Placental epithelial cell (primary cell): ENCODE measurements around the genes GRIK4 and TBCEL.

- CAGE, long polyA plus RNA, result no peak
These were observed 13.5 kb downstream of the OAF start for GRCh38 chr11:120224353-120224776.

GRCh38 chr11:120233641-120233993 is 6.3 kb upstream of the POU2F3 start:
- CAGE, long polyA plus RNA, result no peak

- CAGE, long polyA plus RNA, result no peak
These were observed 1.7 kb downstream of the TLCD5 start for GRCh38 chr11:120326684-120327302.

GRCh38 chr11:120383456-120383861 is 47.2 kb downstream of the ARHGEF12 start:
- CAGE, long polyA plus RNA, result no peak

DNA sequence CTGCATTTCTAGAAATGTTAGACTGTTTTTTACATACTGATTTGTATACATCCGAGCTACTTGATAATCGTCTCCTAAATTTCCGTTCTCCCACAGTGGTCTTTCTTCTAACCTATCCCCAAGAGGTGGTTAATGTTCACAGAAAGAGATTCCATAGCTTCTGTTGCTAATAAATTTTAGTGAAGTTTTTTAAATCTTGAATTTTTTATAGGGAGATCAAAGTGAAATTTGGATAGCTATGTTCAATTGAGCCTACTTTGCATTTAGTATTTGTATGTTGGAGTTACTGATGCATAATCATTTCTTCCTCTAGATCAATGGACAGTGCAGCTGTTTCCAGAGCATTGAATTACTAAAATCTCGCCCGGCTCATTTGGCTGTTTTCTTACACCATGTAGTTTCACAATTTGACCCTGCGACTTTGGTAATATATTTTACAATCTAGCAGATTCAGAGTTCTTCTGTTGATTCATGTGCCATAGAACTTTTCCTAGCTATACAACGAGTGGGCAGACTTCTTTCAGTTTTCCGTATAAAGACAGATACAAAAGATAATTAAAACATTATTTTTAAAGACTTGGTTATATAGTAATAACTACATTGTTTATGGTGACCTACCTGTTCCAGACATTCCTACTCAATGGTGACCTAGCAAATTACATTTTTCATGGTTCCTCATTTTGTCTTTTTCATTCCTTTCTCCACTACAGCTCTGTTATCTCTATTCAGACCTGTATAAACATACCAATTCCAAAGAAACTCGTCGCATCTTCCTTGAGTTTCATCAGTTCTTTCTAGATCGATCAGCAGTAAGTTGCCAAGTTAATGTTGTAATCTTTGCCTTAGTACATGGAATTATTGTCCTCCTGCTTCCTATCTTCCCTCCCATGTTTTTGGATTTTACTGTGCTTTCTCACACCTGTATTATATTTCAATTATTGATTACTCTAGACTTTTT is 69.9 kb upstream of the GRIK4 start:
- CAGE, long polyA plus RNA, result no peak

- CAGE, long polyA plus RNA, result no peak
These were observed 63.5 kb upstream of the GRIK4 start for GRCh38 chr11:120447825-120448578.

- CAGE, long polyA plus RNA, result no peak
These were observed 58.0 kb upstream of the GRIK4 start for GRCh38 chr11:120453495-120454078.

GRCh38 chr11:120460445-120460784 is 51.1 kb upstream of the GRIK4 start:
- CAGE, long polyA plus RNA, result no peak

- CAGE, long polyA plus RNA, result no peak
These were observed at the start of gene GRIK4 for GRCh38 chr11:120511485-120511911. TSS of gene GRIK4 (plus strand) at chr11:120511748.

DNA sequence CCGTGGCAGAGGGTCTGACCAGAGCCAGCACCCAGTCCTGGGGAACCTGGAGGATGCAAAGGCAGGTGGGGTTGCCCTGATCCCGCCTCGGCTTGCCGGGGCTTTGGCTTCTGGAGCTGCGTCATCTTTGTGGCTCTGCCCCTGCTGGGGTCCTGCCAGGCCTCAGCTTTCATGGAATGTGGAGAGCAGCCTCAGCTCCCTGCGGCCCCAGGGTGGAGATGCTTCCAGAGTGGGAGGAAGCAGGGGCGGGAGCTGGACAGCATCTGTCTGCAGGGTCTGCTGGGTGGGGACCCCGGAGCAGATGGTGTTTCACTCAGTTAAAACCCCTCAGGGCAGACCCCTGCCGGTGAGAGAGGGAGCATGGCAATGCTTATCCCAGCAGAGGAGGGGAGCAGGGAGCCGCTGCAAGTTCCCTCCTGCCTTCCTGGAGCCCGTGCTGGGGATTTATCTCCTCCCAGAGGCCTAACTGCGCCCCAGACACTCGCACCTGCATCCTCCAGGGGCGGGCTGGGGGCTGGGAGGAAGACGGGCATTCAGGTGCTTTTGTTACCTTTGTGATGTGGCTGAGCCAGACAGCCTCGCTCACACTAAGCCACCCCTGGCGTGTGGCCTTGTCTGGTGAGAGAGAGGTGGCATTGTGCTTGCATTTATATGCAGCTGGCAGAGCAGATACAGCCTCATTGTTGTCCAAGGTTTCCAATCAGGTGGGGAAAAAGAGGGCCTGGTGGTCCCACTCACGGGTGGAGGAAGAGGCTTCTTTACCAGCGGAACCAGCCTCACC is 15.7 kb downstream of the GRIK4 start:
- CAGE, long polyA plus RNA, result no peak

DNA sequence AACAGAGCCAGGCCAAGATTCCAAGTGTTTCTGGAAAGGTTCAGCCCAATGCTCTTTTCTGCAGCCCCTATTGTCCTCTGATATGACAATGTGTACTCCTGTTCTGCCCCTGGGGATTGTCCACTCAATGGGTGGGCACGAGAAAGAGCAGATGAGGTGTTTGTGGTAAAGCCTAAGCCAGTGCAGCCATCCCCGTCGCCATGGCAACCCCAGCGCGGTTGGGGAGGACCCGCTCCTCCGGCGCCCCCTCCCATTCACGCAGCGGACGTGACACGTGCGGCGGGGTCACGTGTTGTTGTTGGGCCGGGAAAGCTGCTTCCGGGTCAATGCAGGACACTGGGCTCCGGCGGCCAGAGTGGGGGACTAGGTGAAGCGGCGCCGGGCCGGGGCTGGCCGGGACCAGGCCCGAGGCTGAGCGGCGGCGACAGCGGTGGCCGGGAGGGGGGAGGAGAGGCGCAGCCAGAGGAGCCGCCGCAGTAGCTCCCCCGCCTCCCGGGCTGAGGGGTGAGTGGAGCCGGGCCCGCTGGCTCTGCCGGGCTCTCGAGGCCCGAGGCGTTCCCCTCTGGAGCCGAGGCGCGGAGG is at the start of gene TBCEL:
Gene TBCEL (plus strand): TSS at position 315 of the 582 bp plus-strand sequence.
- CAGE, long polyA plus RNA, result no peak

DNA sequence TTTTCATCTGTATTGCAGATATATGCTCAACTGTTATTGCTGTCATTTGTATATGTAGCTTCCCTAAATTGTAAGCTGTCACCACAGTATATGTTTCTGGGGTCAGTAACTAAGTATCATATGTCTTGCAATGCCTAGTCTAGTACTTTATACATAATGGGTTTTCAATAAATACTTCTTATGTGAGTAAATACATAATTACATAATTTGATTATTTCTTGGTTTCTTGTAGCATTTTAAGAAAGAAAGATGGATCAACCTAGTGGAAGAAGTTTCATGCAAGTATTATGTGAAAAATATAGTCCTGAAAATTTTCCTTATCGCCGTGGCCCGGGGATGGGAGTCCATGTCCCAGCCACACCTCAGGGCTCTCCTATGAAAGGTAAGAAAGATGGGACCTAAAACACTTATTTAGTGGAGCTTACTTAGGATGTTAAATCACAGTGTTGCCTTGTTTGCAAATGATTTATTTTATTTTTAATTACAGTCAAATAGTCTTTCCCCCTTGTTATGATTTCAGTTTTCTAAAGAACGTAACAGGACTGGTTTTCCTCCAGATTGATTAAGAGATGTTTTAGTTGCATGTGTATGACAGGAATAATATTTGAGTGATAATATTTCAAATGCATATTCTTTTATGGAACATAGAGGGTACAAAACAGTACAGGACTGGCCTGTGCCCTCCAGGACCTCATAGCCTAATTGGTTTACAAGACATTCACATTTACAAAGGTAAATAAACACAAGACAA is 21.7 kb downstream of the TBCEL start:
- CAGE, long polyA plus RNA, result no peak

DNA sequence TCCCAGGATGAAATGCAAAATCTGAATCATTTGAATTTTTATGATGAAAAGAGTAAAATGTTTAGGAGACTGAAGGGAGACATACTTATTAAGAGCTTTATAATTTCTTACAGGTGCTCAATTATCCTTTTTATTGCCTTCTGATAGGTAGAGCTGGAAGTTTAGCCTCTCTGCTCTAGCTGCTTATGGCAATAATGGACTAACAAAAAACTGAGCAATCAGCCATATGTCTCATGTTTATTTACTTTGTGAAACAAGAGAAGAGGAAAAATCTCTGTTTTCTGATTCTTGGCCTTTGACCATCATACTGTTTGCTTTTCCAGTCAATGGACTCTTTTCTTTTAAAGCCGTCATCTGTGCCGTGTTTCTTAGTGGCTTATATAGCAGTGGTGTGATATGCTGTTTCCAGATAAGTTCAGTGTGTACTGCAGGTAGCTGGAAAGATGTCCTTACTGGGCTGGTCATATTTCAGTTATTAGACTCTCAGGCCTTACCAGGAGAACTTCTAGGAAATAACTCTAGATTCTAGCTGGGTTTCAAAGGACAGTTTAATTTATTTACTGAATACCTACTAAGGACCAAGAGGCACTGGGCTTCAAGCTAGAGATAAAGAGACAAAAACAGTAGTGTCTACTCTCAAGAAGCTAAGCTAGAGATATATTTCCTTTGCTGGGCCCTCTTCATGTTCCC is 33.6 kb upstream of the TECTA start:
- CAGE, long polyA plus RNA, result no peak

DNA sequence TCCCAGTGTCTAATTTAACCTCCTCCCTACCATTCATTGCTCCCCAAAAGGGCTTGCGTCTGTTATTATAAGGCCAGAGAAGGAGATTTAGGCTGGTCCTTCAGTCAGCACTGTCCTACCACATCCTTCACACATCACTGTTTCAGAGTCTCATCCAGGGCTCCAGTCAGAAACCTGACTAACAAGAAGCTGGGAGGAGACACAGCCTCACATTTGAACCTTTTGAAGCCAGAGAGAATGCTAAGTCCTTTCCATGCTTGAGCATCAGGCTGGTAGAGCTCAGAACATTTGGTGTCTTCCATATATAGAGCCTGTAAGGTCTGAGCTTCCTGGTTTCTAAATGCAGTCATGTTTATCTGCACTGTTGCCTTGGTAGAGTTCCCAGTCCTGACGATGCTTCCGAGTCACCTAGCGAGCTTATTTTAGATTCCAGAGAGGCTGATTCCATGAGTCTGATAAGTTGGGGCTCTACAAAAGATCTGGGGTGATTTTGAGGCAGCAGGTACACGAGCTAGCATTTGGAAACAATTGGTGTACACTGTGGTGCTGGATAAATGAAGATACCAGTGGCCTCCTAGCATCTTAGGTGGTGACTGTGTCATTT is 68.4 kb upstream of the SORL1 start:
- CAGE, long polyA plus RNA, result no peak

DNA sequence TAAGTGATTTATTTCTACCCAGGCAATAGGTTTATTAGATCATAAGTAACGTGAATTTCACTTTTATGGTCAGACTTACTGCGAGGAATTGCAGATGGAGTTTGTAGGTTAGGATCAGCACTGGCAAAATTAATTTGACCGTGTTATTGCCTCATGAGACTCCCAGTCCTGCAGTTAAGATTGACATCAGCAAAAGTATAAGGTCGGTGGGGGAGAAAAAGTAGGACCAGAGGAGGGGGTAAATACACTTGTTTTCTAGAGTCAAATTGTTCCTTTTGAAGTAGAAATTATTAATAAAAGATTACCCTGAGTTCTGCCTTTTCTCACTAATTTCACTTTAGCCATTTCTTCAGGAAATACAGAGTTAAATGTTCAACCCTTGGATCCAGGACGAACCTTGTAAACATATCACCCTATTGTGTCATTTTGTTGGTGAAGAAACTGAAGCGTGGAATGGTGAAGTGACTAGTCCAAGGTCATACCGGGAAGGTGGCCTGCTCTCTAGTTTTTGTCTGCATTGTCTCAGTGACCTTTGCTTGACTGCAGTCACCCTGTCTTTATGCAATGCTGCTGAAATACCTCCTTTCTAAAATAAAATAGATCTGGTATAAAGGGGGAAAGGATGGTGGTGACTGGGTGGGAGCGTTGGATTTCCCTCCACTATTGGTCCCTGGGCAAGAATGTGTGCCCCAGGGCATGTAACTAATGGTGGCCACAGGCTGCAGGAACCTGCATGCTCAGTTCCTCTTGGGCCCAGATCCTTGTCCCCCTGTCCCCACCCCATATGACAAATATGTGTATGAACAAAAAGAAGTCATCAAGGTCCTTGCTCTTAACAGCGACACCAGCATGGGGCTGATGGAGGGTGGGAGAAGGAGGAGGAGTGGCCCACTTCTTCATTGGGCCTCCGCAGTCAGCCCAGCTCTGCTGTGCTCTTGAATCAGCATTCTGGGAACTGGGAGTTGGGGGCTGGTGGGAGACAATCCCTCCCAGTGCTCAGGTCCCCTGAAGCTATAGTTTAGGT is 1.5 kb downstream of the SORL1 start:
- CAGE, long polyA plus RNA, result no peak

- CAGE, long polyA plus RNA, result no peak
These were observed 27.3 kb downstream of the SORL1 start for GRCh38 chr11:121479412-121479746.

GRCh38 chr11:121587263-121587498 is 135.1 kb downstream of the SORL1 start:
- CAGE, long polyA plus RNA, result no peak

DNA sequence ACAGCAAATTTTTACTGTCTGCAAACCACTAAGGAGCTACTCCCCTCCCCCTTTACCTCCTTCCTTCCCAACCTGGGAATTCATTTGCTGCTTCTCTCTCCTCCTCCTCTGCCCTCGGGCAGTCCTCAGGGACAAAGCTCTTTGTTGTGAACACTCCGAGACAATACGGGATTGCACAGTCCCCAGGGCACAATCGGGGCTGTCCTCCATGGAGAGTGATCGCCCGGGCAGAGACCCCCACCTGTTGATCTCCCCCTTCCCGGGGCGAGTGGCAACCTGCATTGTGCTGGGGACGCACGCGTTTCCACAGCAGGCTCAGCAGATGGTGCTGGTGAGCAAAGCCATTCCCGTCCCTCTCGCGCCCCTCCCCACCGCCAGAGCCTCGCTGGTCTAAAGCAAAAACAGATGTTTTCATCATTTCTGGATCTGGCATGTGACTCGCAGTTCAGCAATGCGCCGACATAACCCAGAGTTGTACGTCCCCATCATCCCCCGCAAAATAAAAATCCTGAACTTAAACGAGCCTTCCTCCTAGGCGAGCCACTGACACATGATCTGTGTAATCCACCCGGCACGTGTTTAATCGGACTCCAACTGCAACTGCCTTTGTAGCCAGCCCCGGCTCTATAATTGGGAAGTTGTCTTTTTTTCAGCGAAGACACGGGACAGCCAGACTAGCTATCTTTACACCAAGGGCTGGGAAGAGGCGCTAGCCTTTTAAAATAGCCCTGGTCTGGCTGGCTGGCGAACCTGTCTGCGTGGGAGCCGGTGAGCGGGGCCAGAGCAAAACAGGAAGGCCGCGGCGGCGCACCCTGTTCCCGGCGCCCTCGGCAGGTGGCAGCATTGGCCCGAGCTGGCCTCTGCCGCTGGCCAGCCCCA is 203.5 kb downstream of the SORL1 start:
- CAGE, long polyA plus RNA, result no peak

DNA sequence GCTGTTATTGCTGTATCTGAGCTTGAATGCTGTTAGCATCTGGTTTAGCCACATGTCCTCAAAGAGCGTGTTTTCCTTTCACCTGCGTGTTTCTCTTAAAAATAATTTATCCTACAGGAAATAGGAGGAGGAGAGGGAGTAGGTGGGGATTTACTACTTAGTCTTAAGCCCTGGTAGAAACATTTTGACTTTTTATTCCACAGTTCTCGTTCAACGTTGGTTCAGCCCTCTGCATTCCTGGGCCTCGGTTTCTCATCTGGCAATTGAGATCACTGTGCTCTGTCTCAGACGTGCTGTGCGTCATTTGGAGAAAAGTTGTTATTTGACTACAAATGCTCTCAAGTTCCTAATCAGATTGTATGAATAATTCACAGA is 69.3 kb downstream of the BLID start:
- CAGE, long polyA plus RNA, result no peak

DNA sequence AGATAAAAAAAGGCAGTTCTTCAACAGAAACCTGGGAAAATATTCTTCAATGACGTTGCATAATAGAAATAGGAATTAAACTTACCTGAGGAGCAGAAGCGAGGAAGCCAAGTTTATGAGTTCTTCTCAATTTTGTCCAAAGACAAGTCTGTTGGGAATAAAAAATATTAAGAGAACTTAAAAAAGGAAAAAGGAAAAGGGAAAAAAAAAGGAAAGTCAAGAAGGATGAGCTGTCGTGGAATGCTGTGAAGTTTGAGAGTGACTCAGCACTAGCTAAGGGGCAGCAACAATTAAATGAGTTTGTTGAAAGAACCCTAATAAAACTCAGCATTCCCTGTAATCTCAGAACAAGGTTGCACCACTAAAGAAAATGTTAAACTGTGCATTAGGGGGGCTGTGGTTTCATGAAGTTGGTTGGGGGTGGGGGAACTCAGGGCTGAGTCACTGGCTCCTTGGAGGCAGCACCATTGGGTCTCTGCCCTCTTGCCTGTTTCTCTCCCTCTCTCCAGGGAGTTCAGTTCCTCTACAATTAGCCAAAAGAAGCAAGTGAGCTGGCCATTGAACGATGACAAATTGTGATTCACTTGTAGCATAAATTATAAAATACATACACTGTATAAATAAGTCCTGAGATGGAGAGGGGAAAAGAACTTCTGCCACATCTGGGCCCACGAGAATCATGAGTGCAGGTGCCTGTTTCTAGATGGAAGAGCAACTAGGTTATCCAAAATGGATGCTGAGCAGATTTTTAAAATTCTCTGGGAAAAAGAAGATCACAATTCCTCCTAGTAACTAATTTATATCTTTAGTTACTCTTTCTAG is 64.4 kb upstream of the BLID start:
- CAGE, long polyA plus RNA, result no peak